Mesenchymal stem cell of adipose (primary cell): ENCODE measurements around the genes C1GALT1 and RPA3.

DNA sequence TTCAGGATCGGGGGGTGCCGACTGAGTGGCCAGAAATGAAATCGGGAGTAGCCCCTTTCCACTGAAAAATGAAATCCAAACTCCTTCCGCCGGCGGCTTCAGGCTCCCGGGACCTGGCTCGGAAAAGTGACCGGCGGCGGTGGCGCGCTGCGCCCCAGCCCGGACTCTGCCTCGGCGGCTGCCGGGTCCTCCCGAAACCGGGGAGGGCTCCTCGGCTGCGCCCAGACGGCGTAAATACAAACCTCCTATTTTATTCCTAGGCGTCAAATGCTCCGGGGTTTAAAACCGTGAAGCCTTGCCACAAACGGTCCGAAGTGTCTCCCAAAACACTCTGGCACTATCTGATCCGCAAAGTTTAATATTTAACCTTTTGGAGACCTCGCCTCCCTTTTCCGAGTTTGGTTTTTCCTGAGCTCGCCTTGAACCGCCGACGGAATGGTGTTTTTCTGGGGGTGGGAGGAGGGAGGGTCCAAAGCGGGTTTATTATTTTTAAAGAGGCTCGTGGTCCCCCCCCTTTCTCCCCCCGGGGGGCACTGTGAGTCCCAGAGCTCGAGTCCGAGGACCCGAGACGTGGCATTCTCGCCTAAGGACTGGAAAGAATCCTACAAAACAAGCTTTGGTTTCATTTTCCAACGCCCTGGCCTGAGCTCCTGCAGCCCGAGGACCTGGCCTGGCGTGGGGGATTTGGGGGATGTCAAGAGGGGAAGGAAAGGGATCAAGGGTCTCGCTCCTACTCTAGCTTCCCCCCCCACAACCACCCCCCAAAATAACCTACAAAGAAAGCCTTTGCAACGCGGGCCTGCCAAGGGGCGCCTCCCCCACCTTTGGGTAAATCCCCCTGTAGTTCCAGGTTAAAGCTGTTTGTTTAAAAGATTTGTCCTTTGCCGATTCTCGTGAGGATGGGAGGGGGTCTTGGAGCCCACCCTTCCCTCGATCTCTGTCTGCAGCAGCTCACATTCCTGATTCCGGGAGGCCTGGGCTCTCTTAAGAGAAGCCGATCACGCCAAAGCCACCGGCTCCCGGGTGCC is 1.7 kb downstream of the TNRC18 start:
- CAGE, long polyA plus RNA: no peak

DNA sequence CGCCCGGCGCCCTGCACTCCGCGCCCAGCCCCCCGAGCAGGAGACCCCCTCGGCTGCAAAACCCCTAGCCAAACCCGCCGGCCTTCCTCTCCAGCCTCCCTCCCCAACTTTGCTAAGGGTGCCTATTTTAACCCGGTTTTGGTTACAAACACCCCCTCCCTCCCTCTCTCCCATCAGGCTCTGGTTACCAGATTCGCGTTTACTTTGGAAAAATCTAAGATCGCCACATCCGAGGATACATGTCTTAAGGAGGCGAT is 1.1 kb downstream of the TNRC18 start:
- CAGE, long polyA plus RNA: no peak

GRCh38 chr7:5429546-5430557 is 6.2 kb upstream of the TNRC18 start:
- CAGE, long polyA plus RNA: no peak

GRCh38 chr7:5432231-5432613 is 8.6 kb upstream of the TNRC18 start:
- CAGE, long polyA plus RNA: no peak

DNA sequence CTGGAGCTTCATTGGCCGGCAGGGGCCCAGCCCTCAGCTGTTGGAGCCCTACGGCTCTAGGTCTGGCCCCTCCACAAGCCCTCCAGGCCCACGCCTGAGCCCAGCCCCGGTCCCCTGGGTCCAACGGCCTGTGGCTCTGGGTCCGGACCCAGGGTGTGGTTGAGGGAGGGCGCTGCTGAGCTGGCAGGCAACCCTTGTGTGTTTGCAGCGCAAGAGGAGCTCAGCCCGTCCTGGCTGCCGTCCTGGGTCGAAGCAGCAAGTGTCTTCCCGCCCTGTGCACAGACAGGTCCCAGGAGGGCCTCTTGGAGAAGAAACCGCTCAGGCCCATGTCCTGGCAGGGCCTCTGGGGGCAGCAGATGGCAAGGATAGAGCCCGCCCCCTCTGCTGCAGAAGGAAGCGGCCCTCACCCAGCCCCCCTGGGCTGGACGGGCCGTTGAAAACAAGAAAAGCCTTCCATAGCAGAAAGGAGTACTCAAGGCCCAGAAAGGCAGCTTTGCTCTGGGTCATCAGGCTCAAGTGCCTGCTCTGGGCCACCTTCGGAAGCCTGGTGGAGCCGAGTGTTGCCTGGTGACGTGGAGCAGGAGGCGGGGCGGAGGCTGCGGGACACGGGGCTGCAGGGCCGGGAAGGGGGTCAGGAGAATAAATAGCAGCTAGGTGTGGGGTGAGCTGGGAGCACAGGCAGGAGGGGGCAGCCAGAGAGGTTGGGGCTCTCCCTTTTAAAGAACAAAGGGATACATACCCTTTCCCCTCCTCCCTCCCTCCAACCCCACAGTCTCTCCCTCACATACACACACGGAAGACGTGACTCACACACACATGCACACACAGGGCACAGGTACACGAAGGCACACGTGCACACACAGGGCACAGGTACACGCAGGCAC is 35.5 kb downstream of the FBXL18 start:
- CAGE, long polyA plus RNA: no peak

GRCh38 chr7:5495642-5496307 is 17.8 kb downstream of the FBXL18 start:
- CAGE, long polyA plus RNA: no peak

- CAGE, long polyA plus RNA: no peak
These were observed 15.0 kb downstream of the RNF216 start for GRCh38 chr7:5766514-5766724.

GRCh38 chr7:5995362-5995886 is 13.4 kb downstream of the PMS2 start:
- CAGE, long polyA plus RNA: no peak

DNA sequence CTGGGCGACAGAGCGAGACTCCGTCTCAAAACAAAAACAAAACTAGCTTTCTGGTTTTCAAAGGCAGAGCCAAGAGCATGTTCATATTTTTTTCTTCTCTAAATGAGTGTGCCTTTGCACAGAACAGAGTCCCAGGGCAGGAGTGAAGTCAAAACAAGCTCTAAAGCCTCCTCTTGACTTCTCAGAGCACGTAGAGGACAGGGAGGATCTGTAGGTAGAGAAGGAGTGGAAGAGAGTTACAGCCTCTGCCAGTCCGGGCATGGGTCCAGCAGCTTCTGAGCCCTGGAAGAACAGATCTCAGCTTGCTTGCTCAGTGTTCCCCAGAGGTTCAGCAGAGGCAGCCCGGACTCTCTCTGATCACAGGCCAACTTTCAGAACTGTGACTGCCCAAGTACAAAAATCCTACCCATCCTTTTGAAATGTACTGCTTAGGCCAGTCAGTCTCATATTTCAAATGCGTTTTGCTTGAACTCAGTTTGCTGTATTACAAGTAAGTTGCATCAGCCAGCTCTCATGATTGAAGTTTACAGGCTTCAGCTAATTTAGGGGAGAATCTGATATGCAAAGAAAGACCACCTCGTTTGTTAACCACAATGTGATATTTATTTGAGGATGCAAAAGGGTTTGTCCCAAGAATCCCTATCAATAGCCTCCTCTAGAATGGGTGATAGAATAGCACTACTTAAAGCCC is 6.8 kb downstream of the AIMP2 start:
- CAGE, long polyA plus RNA: no peak

GRCh38 chr7:6016388-6017118 is 7.5 kb downstream of the AIMP2 start:
- CAGE, long polyA plus RNA: no peak

- CAGE, long polyA plus RNA: no peak
These were observed 35.0 kb downstream of the USP42 start for GRCh38 chr7:6139369-6140435.

GRCh38 chr7:6256384-6257090 is 15.9 kb downstream of the CYTH3 start:
- CAGE, long polyA plus RNA: no peak

GRCh38 chr7:6638598-6639504 is 1.7 kb downstream of the ZNF316 start:
- CAGE, long polyA plus RNA: no peak

- CAGE, long polyA plus RNA: no peak
These were observed 5.0 kb downstream of the ZNF316 start for GRCh38 chr7:6642122-6642550.

DNA sequence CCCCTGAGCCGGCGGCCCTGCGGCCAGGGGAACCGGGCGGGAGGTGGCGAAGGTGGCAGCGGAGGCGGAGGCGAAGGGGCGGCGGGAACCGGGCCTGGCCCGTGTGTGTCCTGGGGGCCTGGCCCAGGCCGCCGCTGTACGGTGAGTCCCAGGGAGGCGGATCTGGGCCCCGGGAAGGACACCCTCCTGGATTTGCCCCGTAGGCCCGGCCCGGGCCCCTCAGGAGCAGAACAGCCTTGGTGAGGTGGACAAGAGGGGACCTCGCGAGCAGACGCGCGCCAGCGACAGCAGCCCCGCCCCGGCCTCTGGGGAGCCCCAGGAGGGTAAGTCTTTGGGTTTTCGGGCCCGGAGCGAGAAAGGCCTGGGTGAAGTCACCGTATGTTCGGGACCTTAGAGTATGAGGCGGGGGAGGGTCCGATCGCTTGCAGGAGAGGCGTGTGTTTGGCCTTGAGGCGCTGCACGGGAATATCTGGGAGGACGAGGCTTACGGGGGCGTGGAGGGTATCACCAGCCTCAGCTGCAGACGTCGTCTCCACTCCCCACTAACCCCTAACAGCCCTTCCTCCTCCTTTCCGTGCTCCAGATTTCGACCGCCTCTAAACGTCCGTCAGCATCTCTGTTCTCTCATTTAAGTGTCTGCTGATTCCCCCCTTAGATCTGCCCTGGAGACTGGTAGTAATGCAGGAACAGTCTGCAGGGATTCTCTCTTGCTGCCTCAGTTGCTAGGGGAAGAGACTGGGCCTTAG is 23.4 kb upstream of the ZNF12 start:
- CAGE, long polyA plus RNA: no peak

DNA sequence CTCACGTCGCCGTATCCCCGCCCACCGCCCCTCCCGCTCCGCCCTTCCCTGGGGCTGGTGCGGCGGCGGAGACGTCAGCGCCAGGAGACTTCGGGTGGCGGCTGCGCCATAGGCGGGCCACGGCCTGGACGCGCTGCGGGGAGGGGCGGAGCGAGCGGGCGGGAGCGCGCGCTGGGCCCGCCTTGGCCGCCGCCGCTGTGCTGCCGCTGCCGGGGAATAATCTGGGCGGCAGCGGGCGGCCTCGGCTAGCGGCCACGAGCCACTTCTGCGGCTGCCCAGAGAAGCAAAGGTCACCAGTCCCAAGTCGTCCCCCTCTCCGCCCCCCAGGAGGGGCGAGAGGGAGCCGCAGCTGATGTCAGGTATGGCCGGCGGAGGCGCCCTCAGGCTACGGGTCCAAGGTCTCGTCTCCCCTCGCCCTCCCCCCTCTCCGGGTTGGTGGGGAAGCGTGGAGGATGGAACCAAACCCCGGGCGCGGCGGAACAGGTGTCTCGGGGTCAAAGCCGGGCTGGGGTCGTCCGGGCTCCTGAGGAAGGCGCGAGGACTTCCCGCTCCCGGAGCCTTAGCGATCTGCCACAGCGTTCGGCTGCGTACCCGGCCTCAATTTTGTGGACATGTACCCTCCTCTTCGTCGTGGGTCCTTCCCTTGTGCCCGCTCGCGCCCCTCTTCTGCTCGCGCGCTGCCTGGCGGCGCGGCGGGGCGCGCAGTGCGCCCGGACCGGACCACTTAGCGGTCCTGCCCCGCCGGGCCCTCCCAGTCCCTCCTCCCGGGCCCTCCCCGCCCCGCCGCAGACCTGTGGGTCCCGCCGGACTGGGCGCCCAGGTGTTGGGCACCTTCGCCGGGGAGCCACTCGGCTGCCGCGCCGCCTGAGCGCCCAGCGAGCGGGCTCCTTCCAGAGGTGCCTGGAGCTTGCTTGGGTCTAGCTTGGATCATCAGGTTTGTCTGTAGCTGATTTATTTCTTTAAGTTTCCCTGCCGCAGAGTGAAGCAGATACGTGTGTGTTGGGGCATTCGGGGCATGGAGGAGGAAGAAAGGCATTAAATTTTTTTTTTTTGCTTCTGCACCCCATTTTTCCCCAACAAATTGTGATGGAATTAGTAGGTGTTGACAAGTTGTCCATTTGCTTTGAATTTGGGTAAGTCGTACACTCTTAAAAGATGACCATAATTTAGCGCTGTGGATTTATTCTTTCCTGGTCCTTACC is at the start of gene C1GALT1:
Gene C1GALT1 (plus strand): TSS at position 83 of the 1,202 bp plus-strand sequence.
- CAGE, long polyA plus RNA: no peak

DNA sequence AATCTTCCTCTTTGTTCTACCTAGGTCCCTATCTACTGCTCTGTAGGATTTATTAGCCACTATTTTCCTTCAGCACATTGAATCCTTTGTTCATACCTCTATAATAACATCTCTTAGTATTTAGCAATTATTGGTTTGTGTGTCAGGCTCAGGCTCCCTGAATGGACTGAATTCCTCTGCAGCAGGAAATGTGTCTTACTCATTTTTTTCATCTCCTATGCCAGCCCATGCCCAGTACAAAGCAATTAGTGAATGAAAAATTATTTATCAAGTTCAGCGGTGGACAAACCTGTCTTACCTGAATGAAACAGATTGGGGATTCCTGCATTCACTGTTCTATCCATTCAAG is 53.7 kb downstream of the C1GALT1 start:
- CAGE, long polyA plus RNA: no peak

- CAGE, long polyA plus RNA: no peak
These were observed 22.8 kb downstream of the COL28A1 start for GRCh38 chr7:7512937-7513242.

- CAGE, long polyA plus RNA: no peak
These were observed 30.6 kb downstream of the RPA3 start for GRCh38 chr7:7687746-7688354.

- CAGE, long polyA plus RNA: no peak
These were observed at the start of gene RPA3 for GRCh38 chr7:7718329-7719056. Gene RPA3, minus strand, starts transcription at chr7:7718607.